ENCODE measurements around a stretch of chr3.

- RRBS, result no CpG with 5 or more reads among the region's 3 CpGs
These were observed 65.4 kb upstream of the CHL1 start for GRCh38 chr3:131213-131451.

DNA sequence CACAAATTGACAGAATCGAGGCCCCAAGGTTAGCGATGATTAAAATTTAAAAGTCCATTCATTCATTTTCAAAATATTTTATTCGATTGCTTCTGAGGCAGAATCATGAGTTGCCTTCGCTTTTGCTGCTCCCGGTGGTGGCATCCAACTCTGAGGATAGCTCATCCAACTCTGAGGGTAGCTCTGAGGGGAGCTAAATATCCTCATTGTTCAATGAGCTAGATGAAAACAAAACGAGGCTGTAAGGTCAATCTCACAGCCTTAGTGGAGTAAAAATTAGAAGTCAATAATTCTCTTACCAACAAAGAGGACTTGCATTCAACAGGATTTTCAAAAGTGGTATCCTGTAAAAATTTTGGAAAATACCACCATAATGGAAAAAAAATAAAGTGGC is 869 bp upstream of the CHL1 start:
- RRBS, result no CpG with 5 or more reads among the region's 6 CpGs

GRCh38 chr3:297459-297985 is 101.0 kb downstream of the CHL1 start:
- RRBS, result no CpG with 5 or more reads among the region's 3 CpGs

GRCh38 chr3:536817-537219 is 340.3 kb downstream of the CHL1 start:
- RRBS, result no CpG with 5 or more reads among the region's 6 CpGs

GRCh38 chr3:2099685-2100121 is 1.0 kb downstream of the CNTN4 start:
- RRBS, result no CpG with 5 or more reads among the region's 30 CpGs

DNA sequence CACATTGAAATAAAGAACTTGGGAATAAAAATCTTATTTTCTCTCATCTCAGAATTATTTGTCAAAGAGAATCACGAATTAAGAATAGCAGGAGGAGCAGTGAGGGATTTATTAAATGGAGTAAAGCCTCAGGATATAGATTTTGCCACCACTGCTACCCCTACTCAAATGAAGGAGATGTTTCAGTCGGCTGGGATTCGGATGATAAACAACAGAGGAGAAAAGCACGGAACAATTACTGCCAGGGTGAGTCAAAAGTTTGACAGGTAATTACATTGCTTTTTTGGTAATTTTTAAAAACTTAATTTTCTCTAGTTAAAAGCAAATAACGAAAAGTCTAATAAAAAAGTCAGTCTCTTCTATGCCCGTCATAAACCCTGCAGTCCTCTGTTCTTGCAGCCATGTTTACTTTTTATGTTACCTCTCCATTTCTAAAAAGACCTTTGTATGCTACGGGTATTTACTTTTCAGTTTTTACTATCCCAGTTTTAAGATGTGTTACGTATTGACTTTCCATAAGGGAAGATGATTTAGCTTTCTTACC is 10.5 kb downstream of the TRNT1 start:
- RRBS, result no CpG with 5 or more reads among the region's 8 CpGs

DNA sequence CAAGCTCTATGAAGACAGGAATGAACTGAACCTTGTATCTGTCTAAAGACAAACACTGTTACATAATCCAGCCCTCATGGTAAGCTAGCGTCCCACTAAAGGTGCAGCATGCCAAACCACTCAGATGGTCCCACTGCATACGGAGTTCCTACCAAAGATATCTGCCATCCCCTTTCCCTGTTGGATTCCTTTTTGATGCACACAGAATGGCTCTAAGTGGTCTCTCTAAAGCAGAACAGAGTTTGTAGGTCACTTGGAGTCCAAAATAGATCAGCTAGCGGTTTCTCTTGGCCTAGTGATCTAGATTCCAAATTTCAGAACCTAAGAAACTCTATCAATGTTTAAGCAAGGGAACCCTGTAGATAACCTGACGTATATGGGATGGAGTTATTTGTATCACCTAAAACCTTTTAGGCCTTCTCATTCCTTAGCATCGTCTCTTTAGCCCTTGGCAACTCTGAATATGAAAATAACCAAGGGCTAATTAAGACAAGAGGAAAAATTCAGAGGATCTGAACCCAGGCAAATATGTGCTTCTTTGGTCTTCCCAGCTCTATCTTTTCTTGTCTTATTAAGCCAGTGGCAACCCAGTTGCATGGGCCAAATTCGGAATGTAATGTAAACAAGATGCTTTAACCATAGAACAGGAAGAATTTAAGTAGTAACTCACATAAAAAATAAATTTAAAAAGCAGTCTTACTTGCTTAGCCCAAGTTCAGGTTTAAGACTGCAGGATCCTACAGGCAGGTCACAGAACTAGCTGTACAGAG is 16.4 kb downstream of the CRBN start:
- RRBS, result no CpG with 5 or more reads among the region's 6 CpGs

DNA sequence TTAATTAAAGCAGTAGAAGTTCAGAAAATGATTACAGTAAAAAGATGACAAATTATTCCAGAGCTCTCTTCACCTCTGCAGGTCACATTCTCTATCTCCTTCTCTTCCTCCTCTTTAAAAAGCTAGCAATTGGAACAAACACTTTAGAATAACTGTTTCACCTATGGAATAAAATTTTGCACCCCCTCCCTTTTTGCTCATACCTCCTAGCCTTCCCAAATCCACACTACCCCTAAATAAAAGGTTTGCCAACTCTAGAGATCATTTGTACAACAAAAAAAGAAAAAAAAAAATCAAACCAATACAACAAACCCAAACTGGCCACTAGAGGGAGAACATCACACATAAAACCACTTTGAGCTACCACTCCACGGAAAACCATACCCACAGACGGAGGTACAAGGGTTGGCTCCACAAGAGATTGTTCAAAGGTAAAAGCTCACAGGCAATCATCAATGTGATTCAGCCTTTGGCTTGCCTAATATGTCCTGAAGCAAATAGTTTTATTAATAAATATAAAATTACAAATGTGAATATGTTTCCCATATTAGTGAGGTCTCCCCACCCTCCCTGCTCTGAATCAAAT is 47.6 kb downstream of the SETMAR start:
- RRBS, result no CpG with 5 or more reads among the region's 2 CpGs

DNA sequence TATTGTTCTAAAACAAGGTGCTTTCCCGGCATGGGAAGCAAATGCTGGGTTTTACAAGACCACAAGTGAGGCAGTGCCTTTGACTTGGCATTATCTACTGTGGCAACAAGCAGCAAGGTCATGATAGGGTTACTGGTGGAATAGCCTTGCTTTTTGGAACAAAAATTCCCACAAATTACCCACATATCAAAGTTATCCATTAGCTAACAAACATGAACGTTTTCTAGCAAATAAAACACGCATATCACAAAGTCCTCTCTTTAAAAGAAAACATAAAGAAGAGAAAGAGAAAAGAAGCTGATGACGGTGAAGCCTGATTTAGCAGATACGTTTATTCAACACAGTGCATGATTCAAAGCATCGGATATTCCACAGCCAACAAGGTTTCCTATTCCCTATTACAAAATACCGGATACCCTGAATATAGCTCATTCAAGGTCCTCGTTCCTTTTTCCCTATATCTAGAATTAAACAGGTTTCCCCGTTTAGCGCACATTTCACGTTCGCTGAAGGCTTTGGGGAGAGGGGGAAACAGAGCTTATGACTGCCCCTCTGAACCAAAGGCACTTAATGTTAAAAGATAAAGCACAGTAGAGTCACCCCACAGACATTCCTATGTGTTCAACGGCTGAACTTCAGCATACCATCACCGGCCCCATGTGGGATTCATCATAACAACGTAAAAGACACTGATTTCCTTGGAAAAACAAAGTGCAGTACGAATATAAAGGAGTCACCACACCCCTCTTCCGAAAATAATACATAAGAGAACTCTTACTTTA is 57.9 kb downstream of the SETMAR start:
- RRBS, result no CpG with 5 or more reads among the region's 17 CpGs

- RRBS, result no CpG with 5 or more reads among the region's 9 CpGs
These were observed 49.2 kb downstream of the SUMF1 start for GRCh38 chr3:4417823-4418342.

DNA sequence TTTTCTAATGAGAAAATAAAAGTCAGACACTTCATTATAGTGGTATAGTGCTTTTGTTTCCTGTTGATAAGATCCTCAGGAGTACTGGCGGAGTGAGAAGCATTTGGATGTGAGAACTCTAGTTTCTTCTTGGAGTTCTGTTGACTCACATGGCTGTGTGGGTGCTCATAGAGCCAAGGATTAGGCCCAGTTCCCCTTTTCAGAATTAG is 2.1 kb downstream of the ITPR1 start:
- RRBS, result no CpG with 5 or more reads among the region's 1 CpG

- RRBS, result no CpG with 5 or more reads among the region's 3 CpGs
These were observed 55.6 kb downstream of the ITPR1 start for GRCh38 chr3:4548641-4549327.

DNA sequence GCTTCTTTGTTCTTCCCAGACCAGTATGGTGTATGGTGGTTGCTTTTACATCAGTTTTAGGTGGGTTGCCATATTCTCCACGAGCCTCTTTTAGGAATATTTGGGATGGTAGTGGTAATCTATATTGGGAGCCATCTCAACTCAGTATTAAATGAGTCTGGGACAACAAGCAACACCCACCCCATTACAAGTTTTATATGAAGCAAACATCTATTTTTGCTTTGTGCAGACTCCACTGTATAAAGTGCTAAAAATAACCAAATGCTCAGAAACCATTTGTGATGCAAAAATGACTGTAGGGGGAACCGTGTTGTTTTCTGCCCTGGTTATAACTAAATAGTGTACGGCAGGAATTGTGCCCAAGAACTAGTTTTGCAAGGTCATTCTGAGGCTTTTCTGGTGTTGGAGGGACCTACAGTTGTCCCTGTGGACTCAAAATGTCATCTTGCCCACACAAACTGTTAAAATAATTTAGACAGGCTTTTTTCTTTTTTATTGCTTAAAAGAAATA is 88.3 kb downstream of the ITPR1 start:
- RRBS, result no CpG with 5 or more reads among the region's 3 CpGs

GRCh38 chr3:4722095-4722454 is 228.9 kb downstream of the ITPR1 start:
- RRBS, result no CpG with 5 or more reads among the region's 5 CpGs

- RRBS, result no CpG with 5 or more reads among the region's 5 CpGs
These were observed 236.9 kb upstream of the BHLHE40 start for GRCh38 chr3:4742279-4742698.

DNA sequence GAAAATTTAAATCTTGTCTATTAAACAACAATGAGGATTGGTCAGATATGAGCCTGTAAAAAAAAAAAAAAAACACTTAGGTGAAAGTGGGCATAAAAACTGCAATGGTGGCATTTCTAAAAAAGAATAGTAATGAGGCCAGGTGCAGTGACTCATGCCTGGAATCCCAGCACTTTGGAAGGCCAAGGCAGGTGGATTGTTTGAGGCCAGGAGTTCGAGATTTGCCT is 38.4 kb upstream of the BHLHE40 start:
- RRBS, result no CpG with 5 or more reads among the region's 1 CpG

- RRBS, result no CpG with 5 or more reads among the region's 21 CpGs
These were observed 4.1 kb downstream of the BHLHE40 start for GRCh38 chr3:4983215-4983868.

- RRBS, result no CpG with 5 or more reads among the region's 17 CpGs
These were observed 4.8 kb downstream of the BHLHE40 start for GRCh38 chr3:4983869-4984601.

DNA sequence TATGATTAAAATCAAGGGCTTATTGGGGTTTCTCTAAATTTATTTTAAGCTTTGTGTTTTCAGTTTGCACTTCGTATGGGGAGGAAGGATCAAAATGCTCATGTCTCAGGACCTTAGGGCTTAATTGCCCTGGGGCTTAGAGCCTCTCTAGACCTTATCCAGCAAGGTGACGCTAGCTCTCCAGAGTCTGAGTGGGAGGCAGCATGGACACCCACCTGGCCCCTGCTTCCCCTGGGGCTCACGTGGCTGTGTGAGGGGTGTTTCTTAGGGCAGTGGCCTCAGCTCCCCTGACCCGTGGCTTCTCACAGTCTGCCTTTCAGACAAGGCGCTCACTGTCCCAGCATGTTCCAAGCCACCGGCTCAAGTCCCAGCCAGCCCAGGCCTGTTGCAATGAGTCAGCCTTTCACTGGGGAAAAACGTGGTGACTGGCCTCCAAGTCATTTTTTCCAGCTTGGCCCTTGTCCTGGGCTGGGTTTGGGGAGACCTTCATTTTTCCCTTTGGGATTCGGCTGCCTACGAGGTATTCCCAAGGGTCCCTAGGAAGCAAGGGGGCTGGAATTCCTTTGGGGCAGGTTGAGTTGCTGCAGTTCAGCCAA is 15.6 kb downstream of the BHLHE40 start:
- RRBS, result no CpG with 5 or more reads among the region's 9 CpGs

DNA sequence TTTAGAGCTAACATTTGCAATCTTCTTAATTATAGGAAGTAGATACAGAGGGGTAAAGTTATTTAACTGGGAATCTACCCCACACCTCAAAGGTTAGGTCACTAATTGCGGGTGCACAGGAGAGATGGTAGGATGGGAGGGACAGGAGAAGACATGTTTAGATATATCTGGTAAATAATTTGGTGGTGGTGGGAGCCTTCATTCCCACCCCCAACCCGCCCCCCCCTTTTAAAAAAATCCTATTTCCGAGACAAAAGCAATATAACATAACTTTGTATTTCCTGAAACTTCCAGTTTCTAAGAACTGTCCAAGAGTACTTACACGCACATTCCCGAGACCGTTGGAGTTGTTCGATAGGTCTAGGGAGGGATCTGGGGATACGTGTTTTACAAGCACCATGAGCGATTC is 870 bp upstream of the EDEM1 start:
- RRBS, result no CpG with 5 or more reads among the region's 9 CpGs

Data from choroid plexus epithelial cell (primary cell).